ENCODE results near the genes CAMK1, IL17RC, CRELD1 and BRK1.

- RAMPAGE, long total RNA, result no peak
- RRBS, result no CpG with 5 or more reads among the region's 2 CpGs
PRO-cap:
- standard, result no peak
- CoPRO, capped RNA only, 2 experiments, result no peak in any of the 2 experiments
- CoPRO, capped and uncapped RNA, 2 experiments, result no peak in any of the 2 experiments
- CoPRO, uncapped RNA only, 2 experiments, result no peak in any of the 2 experiments
CAGE:
- cytosol, long polyA plus RNA, result no peak
- long polyA plus RNA, result no peak
- nucleolus, long total RNA, result no peak
- nucleus, long polyA plus RNA, result no peak
Measured at GRCh38 chr3:9695667-9695884, 8.1 kb upstream of the CPNE9 start.

DNA sequence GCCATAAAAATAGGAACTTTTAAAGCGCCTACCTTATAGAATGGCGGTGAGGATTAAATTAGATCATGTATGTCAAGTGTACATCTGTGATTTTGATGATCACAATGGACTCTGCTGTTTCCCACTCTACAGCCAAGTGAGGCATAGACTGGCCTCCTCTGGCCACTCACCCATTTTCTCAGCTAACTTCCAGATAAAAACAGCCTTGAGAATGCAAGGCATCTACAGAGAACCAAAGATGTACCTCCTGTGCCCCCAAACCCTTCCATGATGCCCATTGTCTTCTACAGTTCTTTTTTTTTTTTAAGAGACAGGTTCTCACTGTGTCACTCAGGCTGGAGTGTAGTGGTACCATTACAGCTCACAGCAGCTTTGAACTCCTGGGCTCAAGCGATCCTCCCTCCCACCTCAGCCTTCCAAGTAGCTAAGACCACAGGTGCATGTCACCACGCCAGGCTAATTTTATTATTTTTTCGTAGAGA lies 9.3 kb upstream of the BRPF1 start:
- RAMPAGE, long total RNA, result no peak
- RRBS, result no CpG with 5 or more reads among the region's 5 CpGs
PRO-cap:
- standard, result no peak
- CoPRO, capped RNA only, 2 experiments, result no peak in any of the 2 experiments
- CoPRO, capped and uncapped RNA, 2 experiments, result no peak in any of the 2 experiments
- CoPRO, uncapped RNA only, 2 experiments, result no peak in any of the 2 experiments
CAGE:
- cytosol, long polyA plus RNA, result no peak
- long polyA plus RNA, result no peak
- nucleolus, long total RNA, result no peak
- nucleus, long polyA plus RNA, result no peak

- RAMPAGE, long total RNA, result no peak
- RRBS, result 45% methylated on average over 6 of the region's 22 CpGs
PRO-cap:
- standard, result no peak
- CoPRO, capped RNA only, 2 experiments, result no peak in any of the 2 experiments
- CoPRO, capped and uncapped RNA, 2 experiments, result peak in 1 of 2 experiments; most common plus-strand start chr3:9749264 (in 1)
- CoPRO, uncapped RNA only, 2 experiments, result peak in 2 of 2 experiments; most common plus-strand start chr3:9749265 (in 1); most common minus-strand start chr3:9749507 (in 1)
CAGE:
- cytosol, long polyA plus RNA, result no peak
- long polyA plus RNA, result no peak
- nucleolus, long total RNA, result no peak
- nucleus, long polyA plus RNA, result no peak
Measured at GRCh38 chr3:9749252-9749658, 497 bp upstream of the OGG1 start.

- RAMPAGE, long total RNA, result no peak
- RRBS, result 48% methylated on average over 7 of the region's 49 CpGs
PRO-cap:
- standard, result bidirectional peak, plus-strand start at chr3:9770057, minus-strand start at chr3:9769938
- CoPRO, capped RNA only, 2 experiments, result peak in 1 of 2 experiments; most common plus-strand start chr3:9770000 (in 1); most common minus-strand start chr3:9769938 (in 1)
- CoPRO, capped and uncapped RNA, 2 experiments, result peak in 2 of 2 experiments; most common plus-strand start chr3:9769930 (in 1); most common minus-strand start chr3:9769938 (in 2)
- CoPRO, uncapped RNA only, 2 experiments, result peak in 1 of 2 experiments; most common plus-strand start chr3:9770195 (in 1); most common minus-strand start chr3:9769909 (in 1)
CAGE:
- cytosol, long polyA plus RNA, result start-site peak on the minus strand at chr3:9769926-9769948, 92 and 45 reads in 2 replicates
- long polyA plus RNA, result no peak
- nucleolus, long total RNA, result no peak
- nucleus, long polyA plus RNA, result no peak
Measured at GRCh38 chr3:9769429-9770273, at the start of gene CAMK1. Gene CAMK1, minus strand, starts transcription at chr3:9769947.

GRCh38 chr3:9807451-9808287 lies 2.4 kb upstream of the TTLL3 start:
- RAMPAGE, long total RNA, result no peak
- RRBS, result no CpG with 5 or more reads among the region's 4 CpGs
PRO-cap:
- standard, result no peak
- CoPRO, capped RNA only, 2 experiments, result no peak in any of the 2 experiments
- CoPRO, capped and uncapped RNA, 2 experiments, result peak in 1 of 2 experiments; most common plus-strand start chr3:9807783 (in 1)
- CoPRO, uncapped RNA only, 2 experiments, result peak in 2 of 2 experiments; most common plus-strand start chr3:9807760 (in 2); most common minus-strand start chr3:9807861 (in 1)
CAGE:
- cytosol, long polyA plus RNA, result no peak
- long polyA plus RNA, result no peak
- nucleolus, long total RNA, result no peak
- nucleus, long polyA plus RNA, result no peak

DNA sequence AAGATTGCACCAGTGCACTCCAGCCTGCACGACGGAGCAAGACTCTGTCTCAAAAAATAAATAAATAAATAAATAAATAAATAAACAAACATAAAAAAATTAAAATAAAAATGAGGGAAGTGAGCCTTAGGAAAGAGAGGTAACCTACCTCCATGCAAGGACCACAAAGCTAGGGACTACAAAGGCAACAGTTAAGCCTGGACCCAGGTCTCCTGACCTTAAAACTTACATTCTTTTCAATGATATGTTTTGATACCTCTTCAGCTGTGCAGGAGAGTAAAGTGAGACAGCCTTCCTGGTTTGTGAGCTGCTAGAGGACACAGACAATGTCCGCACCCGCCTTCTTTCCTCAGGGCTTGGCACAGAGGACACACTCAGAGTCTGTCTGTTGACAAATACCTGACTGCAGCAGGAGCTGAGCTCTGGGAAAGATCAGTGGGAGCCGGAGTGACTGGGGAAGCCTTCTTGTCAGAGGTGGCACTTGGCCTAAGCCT lies 3.5 kb upstream of the IL17RC start:
- RAMPAGE, long total RNA, result no peak
- RRBS, result no CpG with 5 or more reads among the region's 5 CpGs
PRO-cap:
- standard, result no peak
- CoPRO, capped RNA only, 2 experiments, result no peak in any of the 2 experiments
- CoPRO, capped and uncapped RNA, 2 experiments, result no peak in any of the 2 experiments
- CoPRO, uncapped RNA only, 2 experiments, result no peak in any of the 2 experiments
CAGE:
- cytosol, long polyA plus RNA, result no peak
- long polyA plus RNA, result no peak
- nucleolus, long total RNA, result no peak
- nucleus, long polyA plus RNA, result no peak

DNA sequence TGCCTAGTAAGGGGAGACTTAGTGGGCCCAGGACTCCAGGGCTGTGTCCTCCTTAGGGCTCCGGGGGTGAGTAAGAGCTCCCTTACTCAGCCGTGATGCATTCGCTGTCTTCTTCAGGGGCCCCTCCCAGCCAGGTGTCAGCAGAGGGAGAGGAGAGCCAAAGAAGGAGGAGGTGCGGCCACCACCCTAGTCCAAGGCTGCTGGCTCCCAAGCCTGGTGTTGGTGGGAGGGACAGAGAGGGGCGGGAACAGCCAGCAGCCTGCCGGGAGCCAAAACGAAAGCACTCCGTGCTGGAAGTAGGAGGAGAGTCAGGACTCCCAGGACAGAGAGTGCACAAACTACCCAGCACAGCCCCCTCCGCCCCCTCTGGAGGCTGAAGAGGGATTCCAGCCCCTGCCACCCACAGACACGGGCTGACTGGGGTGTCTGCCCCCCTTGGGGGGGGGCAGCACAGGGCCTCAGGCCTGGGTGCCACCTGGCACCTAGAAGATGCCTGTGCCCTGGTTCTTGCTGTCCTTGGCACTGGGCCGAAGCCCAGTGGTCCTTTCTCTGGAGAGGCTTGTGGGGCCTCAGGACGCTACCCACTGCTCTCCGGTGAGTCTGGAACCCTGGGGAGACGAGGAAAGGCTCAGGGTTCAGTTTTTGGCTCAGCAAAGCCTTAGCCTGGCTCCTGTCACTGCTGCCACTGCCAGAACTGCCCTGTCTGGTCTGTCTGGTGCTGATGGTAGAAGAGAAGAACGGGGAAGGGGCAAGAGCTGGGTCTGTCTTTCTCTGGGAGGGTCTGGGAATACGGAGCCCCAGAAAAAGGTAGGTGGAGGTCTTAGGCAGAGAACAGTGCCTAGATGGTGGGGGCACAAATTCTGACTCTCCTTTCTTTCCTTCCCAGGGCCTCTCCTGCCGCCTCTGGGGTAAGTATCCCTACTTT lies at the start of gene IL17RC:
Gene IL17RC, plus strand, starts transcription at position 272 of the 925 bp plus-strand sequence.
- RAMPAGE, long total RNA, result no peak
- RRBS, result no CpG with 5 or more reads among the region's 17 CpGs
PRO-cap:
- standard, result bidirectional peak, plus-strand start at position 272 of the sequence, minus-strand start at position 202 of the sequence
- CoPRO, capped RNA only, 2 experiments, result peak in 2 of 2 experiments; most common plus-strand start position 272 of the sequence (in 1); most common minus-strand start position 72 of the sequence (in 2)
- CoPRO, capped and uncapped RNA, 2 experiments, result peak in 2 of 2 experiments; most common plus-strand start position 272 of the sequence (in 2); most common minus-strand start position 72 of the sequence (in 1)
- CoPRO, uncapped RNA only, 2 experiments, result peak in 1 of 2 experiments; most common plus-strand start position 283 of the sequence (in 1); most common minus-strand start position 165 of the sequence (in 1)
CAGE:
- cytosol, long polyA plus RNA, result start-site peak on the plus strand centred at position 279 of the sequence, 50 bp wide, 92 and 70 reads in 2 replicates
- long polyA plus RNA, result start-site peak on the plus strand centred at position 281 of the sequence, 97 bp wide, 60 and 65 reads in 2 replicates
- nucleolus, long total RNA, result no peak
- nucleus, long polyA plus RNA, result no peak

DNA sequence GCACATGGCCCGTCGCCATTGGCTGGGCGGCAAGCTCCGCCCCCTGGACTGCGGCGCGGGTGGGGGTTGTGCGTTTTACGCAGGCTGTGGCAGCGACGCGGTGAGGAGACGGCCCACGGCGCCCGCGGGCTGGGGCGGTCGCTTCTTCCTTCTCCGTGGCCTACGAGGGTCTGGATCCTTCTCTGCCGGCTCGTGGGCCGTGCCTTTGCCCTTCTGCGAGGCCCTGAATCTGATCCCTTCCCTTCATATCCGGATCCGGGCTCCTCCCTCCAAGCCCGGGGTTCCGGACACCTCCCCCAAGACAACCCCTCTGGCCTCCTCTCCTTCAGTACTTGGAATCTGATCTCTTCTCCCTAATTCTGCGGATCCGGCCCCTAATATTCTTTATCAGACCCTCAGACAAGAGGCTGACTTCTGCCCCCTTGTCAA lies at the start of gene CRELD1:
Gene CRELD1, plus strand, starts transcription at position 82 of the 429 bp plus-strand sequence.
- RAMPAGE, long total RNA, result start-site peak on the plus strand centred at position 93 of the sequence, 26 bp wide, 161 and 200 reads in 2 replicates
- RRBS, result 4% methylated on average over 8 of the region's 31 CpGs
PRO-cap:
- standard, result bidirectional peak, plus-strand start at position 87 of the sequence, minus-strand start outside the sequence; bidirectional peak, plus-strand start outside the sequence, minus-strand start at position 231 of the sequence
- CoPRO, capped RNA only, 2 experiments, result peak in 2 of 2 experiments; most common plus-strand start position 106 of the sequence (in 2)
- CoPRO, capped and uncapped RNA, 2 experiments, result peak in 2 of 2 experiments; most common plus-strand start position 73 of the sequence (in 1)
- CoPRO, uncapped RNA only, 2 experiments, result peak in 2 of 2 experiments; most common plus-strand start position 78 of the sequence (in 1)
CAGE:
- cytosol, long polyA plus RNA, result start-site peak on the plus strand centred at position 96 of the sequence, 37 bp wide, 130 and 95 reads in 2 replicates
- long polyA plus RNA, result start-site peak on the plus strand centred at position 75 of the sequence, 48 bp wide, 49 and 125 reads in 2 replicates
- nucleolus, long total RNA, result no peak
- nucleus, long polyA plus RNA, result start-site peak on the plus strand centred at position 75 of the sequence, 73 bp wide, 697 and 569 reads in 2 replicates

DNA sequence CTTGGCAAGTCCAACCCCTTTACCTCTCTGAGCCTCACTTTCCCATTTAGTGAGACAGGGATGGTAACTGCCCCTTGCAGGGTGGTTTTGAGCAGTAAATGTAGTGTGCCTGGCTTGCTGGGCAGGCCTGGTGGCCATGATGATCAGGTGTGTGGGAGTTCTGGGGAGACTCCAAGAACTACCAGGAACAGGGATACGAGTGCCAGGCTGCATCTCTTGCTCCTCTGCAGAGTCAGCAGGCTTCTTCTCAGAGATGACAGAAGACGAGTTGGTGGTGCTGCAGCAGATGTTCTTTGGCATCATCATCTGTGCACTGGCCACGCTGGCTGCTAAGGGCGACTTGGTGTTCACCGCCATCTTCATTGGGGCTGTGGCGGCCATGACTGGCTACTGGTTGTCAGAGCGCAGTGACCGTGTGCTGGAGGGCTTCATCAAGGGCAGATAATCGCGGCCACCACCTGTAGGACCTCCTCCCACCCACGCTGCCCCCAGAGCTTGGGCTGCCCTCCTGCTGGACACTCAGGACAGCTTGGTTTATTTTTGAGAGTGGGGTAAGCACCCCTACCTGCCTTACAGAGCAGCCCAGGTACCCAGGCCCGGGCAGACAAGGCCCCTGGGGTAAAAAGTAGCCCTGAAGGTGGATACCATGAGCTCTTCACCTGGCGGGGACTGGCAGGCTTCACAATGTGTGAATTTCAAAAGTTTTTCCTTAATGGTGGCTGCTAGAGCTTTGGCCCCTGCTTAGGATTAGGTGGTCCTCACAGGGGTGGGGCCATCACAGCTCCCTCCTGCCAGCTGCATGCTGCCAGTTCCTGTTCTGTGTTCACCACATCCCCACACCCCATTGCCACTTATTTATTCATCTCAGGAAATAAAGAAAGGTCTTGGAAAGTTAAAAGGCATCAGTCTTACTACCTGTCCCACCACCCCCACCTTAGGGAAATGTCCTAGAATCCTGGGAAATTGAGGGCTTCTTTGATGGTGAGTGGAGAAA lies 7.8 kb downstream of the PRRT3 start:
- RAMPAGE, long total RNA, result no peak
- RRBS, result no CpG with 5 or more reads among the region's 13 CpGs
PRO-cap:
- standard, result no peak
- CoPRO, capped RNA only, 2 experiments, result no peak in any of the 2 experiments
- CoPRO, capped and uncapped RNA, 2 experiments, result no peak in any of the 2 experiments
- CoPRO, uncapped RNA only, 2 experiments, result no peak in any of the 2 experiments
CAGE:
- cytosol, long polyA plus RNA, result no peak
- long polyA plus RNA, result no peak
- nucleolus, long total RNA, result no peak
- nucleus, long polyA plus RNA, result no peak

DNA sequence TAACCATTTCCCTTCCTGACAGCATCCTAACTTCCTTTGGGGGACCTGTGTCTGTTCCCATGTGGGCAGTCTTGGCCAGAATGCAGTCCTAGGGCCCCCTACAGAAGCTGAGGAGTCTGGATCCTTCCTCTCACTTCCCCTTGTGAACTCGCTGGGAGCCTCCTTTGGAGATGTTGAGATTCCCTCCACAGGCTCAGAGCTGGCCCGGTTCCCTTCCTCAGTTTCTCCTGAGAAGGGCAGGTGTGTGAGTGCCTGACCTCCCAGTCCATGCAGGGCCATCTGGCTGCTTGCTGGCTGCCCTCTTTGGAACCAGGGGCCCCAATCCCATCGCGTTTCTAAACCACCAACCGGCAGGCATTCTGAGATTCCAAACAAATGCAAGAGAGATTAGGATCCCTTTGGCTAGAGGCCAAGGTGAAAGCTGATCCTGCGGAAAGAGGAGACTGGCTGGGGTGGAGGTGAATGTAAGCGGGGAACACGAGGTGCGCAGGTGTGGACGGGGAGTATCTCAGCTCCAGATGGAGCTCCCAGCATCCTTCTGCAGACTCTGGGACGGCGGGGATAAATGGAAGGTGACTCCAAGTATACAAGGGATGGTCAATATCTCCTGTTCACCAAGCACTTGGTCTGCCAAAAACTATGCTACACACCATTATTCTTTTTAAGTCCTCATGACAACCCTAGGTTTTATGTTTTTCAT lies 2.9 kb upstream of the PRRT3 start:
- RAMPAGE, long total RNA, result no peak
- RRBS, result no CpG with 5 or more reads among the region's 12 CpGs
PRO-cap:
- standard, result no peak
- CoPRO, capped RNA only, 2 experiments, result no peak in any of the 2 experiments
- CoPRO, capped and uncapped RNA, 2 experiments, result no peak in any of the 2 experiments
- CoPRO, uncapped RNA only, 2 experiments, result no peak in any of the 2 experiments
CAGE:
- cytosol, long polyA plus RNA, result no peak
- long polyA plus RNA, result no peak
- nucleolus, long total RNA, result no peak
- nucleus, long polyA plus RNA, result no peak

DNA sequence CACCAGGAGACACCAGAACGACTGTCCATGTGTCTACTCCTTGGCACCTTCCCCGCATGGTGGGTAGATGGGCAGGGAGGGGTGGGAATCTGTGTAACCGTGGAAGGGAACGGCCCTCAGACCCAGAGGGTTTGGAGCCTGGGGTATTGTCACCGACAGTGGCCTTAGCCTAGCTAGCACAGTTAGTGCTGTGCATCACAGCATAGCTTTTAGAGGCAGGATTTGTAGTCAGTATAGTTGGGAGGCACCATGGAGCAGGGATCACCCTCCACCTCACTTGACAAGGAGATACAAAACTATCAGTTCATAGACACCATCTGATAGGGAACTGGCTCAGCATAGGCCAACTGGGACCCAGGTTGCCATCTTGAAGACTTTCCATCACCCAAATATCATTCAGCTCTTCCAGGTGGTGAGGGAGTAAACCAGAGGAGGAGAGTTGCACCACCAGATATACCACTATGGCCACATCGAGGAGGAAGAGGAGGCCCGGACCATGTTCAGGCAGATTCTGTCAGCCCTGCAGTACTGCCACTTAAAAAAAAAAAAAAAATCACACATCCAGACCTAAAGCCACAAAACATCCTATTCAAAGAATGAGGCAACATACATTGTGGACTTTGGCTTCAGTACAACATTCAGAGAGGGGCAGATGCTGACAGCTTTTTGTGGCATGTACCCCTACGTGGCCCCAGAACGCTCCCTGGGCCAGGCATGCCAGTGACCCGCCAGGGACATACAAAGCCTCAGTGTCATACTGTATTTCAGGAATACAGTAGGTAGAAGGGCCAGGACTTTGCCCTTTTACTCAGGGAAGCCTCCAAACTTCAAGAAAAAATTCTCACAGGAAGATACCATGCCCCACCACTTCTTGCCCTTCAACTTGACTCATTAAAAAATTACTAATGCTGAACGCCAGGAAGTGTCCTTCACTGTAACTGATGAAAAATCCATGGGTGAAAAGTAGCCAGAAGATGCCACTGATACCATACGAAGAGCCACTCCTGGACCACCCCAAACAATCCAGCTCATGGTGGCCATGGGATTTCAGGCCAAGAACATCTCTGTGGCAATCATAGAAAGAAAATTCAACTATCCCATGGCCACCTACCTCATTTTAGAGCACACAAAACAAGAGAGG lies 18.4 kb upstream of the EMC3 start:
- RAMPAGE, long total RNA, result no peak
- RRBS, result no CpG with 5 or more reads among the region's 12 CpGs
PRO-cap:
- standard, result unidirectional peak, plus-strand start at position 637 of the sequence
- CoPRO, capped RNA only, 2 experiments, result no peak in any of the 2 experiments
- CoPRO, capped and uncapped RNA, 2 experiments, result peak in 1 of 2 experiments; most common plus-strand start position 833 of the sequence (in 1); most common minus-strand start position 766 of the sequence (in 1)
- CoPRO, uncapped RNA only, 2 experiments, result peak in 2 of 2 experiments; most common plus-strand start position 185 of the sequence (in 1); most common minus-strand start position 148 of the sequence (in 1)
CAGE:
- cytosol, long polyA plus RNA, result no peak
- long polyA plus RNA, result no peak
- nucleolus, long total RNA, result no peak
- nucleus, long polyA plus RNA, result no peak

- RAMPAGE, long total RNA, result no peak
- RRBS, result no CpG with 5 or more reads among the region's 32 CpGs
PRO-cap:
- standard, result unidirectional peak, minus-strand start at chr3:10009142
- CoPRO, capped RNA only, 2 experiments, result peak in 2 of 2 experiments; most common plus-strand start chr3:10009246 (in 1); most common minus-strand start chr3:10009112 (in 1)
- CoPRO, capped and uncapped RNA, 2 experiments, result no peak in any of the 2 experiments
- CoPRO, uncapped RNA only, 2 experiments, result peak in 1 of 2 experiments; most common plus-strand start chr3:10009464 (in 1); most common minus-strand start chr3:10009293 (in 1)
CAGE:
- cytosol, long polyA plus RNA, result no peak
- long polyA plus RNA, result no peak
- nucleolus, long total RNA, result no peak
- nucleus, long polyA plus RNA, result no peak
Measured at GRCh38 chr3:10009013-10010028, 16.9 kb upstream of the FANCD2 start.

- RAMPAGE, long total RNA, result start-site peak on the plus strand at chr3:10115671-10115698, 251 and 345 reads in 2 replicates
- RRBS, result 0% methylated on average over 3 of the region's 66 CpGs
PRO-cap:
- standard, result bidirectional peak, plus-strand start at chr3:10115684, minus-strand start at chr3:10115522; unidirectional peak, minus-strand start at chr3:10116249
- CoPRO, capped RNA only, 2 experiments, result peak in 2 of 2 experiments; most common plus-strand start chr3:10115681 (in 1); most common minus-strand start chr3:10115522 (in 2)
- CoPRO, capped and uncapped RNA, 2 experiments, result peak in 2 of 2 experiments; most common plus-strand start chr3:10115681 (in 1); most common minus-strand start chr3:10115520 (in 2)
- CoPRO, uncapped RNA only, 2 experiments, result peak in 2 of 2 experiments; most common plus-strand start chr3:10115688 (in 1); most common minus-strand start chr3:10115522 (in 2)
CAGE:
- cytosol, long polyA plus RNA, result start-site peak on the plus strand at chr3:10115664-10115717, 8,332 and 12,334 reads in 2 replicates
- long polyA plus RNA, result start-site peak on the plus strand at chr3:10115672-10115728, 19,298 and 10,034 reads in 2 replicates
- nucleolus, long total RNA, result no peak
- nucleus, long polyA plus RNA, result start-site peak on the plus strand at chr3:10115664-10115716, 8,967 and 5,796 reads in 2 replicates
Measured at GRCh38 chr3:10115279-10116721, at the start of gene BRK1. Gene BRK1, plus strand, starts transcription at chr3:10115675.

DNA sequence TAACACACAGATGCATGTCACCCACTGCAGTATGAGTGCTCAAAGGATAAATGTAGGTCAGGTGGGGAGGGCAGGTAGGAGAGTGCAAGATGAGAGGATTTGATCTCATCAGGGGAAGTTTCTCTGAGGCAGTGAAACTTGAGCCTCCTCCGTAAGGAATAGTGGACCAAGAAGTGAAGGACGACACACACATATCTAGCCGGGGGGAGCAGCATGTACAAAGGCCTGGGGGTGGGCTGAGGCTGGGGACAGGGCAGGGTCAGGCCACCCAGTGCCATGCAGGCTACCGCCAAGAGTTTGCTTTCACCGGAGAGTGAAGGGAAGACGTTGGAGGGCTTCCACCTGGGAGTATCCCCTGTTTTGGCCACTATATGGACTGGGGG lies 24.4 kb downstream of the IRAK2 start:
- RAMPAGE, long total RNA, result no peak
- RRBS, result no CpG with 5 or more reads among the region's 6 CpGs
PRO-cap:
- standard, result no peak
- CoPRO, capped RNA only, 2 experiments, result no peak in any of the 2 experiments
- CoPRO, capped and uncapped RNA, 2 experiments, result no peak in any of the 2 experiments
- CoPRO, uncapped RNA only, 2 experiments, result no peak in any of the 2 experiments
CAGE:
- cytosol, long polyA plus RNA, result no peak
- long polyA plus RNA, result no peak
- nucleolus, long total RNA, result no peak
- nucleus, long polyA plus RNA, result no peak

DNA sequence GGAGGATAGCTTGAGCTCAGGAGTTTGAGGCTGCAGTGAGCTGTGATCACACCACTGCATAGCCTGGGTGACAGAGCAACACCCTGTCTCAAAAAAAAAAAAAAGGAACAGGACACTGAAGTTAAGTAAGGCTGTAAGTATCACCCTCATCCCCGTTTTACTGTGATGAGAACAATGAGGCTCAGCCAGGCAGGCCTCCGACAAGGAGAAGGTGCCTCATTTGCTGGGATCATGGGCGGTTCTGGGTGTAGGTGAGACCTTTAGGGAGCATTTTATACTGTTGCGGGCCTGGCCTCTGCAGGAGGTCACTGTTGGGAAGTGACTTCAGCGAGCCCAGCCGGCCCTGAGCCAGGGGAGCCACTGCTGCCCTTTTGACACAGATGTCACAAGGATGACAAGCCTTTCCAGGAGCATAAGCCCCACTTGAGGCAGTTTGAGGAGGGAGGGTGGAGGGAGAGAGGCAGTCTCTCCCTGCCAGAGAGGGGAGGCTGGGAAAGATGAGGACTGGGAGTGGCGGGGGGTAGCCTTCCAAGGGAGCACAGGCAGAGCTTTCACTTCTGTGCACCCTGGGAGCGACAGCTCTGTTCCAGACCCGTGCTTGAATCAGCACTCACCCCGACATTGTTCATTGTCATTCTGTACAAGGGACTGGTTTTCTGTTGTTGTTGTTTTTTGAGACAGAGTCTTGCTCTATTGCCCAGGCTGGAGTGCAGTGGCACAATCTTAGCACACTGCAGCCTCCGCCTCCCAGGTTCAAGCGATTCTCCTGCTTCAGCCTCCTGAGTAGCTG lies 30.9 kb downstream of the IRAK2 start:
- RAMPAGE, long total RNA, result no peak
- RRBS, result no CpG with 5 or more reads among the region's 12 CpGs
PRO-cap:
- standard, result no peak
- CoPRO, capped RNA only, 2 experiments, result no peak in any of the 2 experiments
- CoPRO, capped and uncapped RNA, 2 experiments, result no peak in any of the 2 experiments
- CoPRO, uncapped RNA only, 2 experiments, result no peak in any of the 2 experiments
CAGE:
- cytosol, long polyA plus RNA, result no peak
- long polyA plus RNA, result no peak
- nucleolus, long total RNA, result no peak
- nucleus, long polyA plus RNA, result no peak

GRCh38 chr3:10319939-10320865 lies 710 bp downstream of the SEC13 start:
- RAMPAGE, long total RNA, result no peak
- RRBS, result no CpG with 5 or more reads among the region's 20 CpGs
PRO-cap:
- standard, result no peak
- CoPRO, capped RNA only, 2 experiments, result no peak in any of the 2 experiments
- CoPRO, capped and uncapped RNA, 2 experiments, result no peak in any of the 2 experiments
- CoPRO, uncapped RNA only, 2 experiments, result no peak in any of the 2 experiments
CAGE:
- cytosol, long polyA plus RNA, result no peak
- long polyA plus RNA, result no peak
- nucleolus, long total RNA, result no peak
- nucleus, long polyA plus RNA, result no peak

GRCh38 chr3:10334362-10334844 lies 13.5 kb upstream of the SEC13 start:
- RAMPAGE, long total RNA, result no peak
- RRBS, result 40% methylated on average over 1 of the region's 14 CpGs
PRO-cap:
- standard, result no peak
- CoPRO, capped RNA only, 2 experiments, result no peak in any of the 2 experiments
- CoPRO, capped and uncapped RNA, 2 experiments, result no peak in any of the 2 experiments
- CoPRO, uncapped RNA only, 2 experiments, result no peak in any of the 2 experiments
CAGE:
- cytosol, long polyA plus RNA, result no peak
- long polyA plus RNA, result no peak
- nucleolus, long total RNA, result no peak
- nucleus, long polyA plus RNA, result no peak